Iris pigment epithelial cell (primary cell): ENCODE measurements around a stretch of chr20.

DNA sequence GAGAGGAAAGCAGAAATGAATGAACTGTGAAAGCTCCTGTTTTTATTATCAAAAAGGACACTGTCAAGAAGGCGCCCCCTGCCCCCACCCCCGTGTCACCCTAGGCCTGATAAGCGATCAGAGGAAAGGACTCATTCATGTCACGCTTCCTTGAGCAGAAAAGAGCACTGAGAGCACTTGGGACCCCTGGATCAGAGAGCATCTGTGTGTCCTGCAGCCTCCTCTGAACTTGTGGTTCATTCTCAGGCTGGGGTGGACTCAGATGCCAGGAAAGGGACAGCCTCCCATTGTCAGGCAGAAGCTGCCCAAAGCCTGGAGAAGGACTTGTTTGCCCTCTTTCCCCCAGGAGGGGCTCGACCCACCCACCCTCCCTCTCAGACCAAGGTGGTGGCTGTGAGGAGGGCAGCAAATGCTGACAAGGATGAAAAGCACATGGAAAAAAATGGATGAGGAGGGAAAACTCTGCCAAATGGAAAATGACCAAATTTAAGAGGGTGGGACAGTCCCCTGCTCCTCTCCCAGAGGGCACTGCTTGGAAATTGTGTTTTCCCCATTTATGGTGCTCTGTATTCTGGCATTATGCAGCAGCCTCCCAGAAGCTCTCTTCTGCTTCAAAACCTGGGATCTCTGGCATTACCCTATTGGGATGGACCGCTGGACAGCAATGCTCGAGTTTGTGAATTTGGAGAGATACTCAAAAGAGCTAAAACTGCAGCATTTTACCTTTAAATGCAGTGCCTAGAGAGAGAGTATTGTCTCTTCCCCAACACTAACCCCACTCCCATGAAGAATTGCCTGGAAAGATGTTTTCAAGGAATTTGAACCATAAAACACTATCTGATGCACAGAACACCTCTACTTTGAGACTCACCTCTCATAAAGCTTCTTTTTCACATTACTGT, 15.1 kb downstream of the GFRA4 start:
- RRBS: no CpG with 5 or more reads among the region's 7 CpGs

DNA sequence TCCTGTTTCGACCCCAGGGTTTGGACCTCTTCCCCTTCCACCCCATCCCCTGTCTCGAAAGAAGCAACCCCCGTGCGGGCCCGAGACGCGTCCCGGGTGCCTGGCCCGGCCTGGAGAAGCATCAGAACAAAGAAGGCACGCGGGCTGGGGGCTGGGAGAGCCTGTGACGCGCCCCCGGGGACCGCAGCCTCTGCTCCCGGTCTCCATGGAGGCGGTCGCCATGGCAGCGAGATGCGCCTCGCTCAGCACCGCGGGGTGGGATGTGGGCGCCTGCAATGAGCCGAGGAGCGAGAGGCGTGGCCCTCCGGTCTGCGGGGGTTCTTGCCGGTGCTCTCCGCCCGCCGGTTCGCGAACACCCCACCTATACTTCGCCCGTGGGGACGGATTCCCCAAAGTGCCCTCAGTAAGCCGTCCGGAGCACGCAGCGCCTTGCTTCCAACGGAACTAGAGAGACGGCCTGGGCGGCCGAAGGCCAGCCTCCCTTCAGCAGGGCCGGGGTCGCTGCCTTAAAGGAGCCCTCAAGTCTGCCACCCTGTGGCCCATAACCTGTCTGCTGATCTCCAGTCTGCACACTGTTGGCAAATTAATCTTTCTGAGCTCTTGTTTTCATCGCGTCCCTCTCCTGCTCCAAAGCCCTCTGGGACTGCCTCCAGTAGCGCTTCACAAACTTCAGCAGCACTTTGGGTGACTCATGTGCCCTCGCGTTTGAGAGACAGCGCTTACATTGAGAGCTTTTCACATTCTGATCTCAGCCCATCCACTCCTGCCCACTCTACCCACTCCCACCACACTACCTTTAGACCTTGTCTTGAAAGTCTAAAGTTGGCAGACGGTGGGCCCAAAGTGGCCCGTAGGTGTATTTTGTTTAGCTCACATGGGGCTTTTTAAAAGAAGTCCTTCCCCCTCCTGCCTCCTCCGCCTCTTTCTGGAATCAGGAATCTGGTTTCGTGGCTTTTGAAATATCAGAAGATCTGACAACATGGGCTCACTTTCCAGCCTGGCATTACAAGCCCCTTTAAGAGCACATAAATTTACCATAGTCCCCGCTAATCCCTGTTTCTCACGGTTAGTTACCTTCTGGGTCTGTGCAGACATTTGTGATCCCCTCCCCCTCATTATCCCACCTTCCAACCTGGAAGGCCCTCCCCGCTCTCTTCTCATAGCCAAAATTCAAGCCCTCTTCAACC, 1.1 kb upstream of the ADISSP start:
- RRBS: 3% methylated on average over 24 of the region's 61 CpGs

DNA sequence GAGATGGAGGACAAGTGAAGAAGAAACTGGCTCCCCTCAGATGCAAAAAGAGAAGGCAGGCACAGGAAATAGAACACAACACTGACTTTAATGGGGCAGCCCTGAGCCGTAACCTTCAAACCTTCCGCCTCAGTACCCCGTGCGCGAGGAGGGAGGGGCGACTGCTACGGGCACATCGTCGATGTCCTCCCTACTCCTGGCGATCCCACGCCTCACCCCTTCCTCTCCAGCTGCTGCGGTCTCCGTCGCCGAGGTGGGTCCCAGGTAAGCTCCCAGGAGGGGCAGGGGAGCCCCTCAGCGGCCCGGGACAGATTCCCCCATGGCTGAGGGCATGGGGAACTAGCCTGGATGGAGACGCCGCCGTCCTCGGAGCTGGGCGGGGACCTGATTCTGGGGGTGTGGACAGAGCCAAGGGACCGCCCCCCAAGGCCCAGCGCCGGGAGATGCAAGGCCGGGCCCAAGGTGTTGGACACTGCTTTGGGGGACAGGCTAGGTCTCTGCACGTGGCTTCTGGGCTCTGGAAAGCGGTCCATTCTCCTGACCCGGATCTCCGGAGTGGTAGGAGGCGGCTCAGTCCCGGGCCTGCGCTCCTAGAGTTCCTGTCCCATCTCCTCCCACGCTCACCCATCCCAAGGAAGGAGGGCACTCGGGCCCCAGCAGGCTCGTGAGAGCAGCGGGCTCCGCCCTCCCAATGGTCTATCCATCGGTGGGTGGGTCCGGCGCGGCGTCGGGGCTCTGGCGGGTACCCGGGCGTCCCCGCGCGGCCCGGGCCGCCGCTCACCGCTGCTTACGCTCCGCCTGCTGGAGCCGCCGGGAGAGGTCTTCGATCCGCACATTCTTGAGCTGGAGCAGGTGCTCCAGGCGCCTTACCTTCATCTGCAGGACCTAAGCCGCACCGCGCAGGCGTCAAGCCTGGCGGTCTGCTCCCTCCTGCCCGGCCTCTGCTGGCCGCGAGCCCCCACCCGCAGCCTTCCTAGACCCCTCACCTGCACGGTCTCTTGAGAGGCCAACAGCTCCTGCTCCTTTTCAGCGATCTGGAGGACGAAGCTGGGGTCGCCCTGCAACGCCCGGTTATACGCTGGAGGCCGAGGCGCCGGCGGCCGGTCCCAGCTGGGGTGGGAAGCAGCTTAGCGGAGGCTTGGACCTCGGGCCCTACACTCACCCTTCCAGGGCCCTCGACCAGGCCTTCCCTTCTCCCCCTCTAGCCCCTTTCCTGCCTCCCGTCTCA, 3.4 kb downstream of the SPEF1 start:
- RRBS: 4% methylated on average over 11 of the region's 86 CpGs

DNA sequence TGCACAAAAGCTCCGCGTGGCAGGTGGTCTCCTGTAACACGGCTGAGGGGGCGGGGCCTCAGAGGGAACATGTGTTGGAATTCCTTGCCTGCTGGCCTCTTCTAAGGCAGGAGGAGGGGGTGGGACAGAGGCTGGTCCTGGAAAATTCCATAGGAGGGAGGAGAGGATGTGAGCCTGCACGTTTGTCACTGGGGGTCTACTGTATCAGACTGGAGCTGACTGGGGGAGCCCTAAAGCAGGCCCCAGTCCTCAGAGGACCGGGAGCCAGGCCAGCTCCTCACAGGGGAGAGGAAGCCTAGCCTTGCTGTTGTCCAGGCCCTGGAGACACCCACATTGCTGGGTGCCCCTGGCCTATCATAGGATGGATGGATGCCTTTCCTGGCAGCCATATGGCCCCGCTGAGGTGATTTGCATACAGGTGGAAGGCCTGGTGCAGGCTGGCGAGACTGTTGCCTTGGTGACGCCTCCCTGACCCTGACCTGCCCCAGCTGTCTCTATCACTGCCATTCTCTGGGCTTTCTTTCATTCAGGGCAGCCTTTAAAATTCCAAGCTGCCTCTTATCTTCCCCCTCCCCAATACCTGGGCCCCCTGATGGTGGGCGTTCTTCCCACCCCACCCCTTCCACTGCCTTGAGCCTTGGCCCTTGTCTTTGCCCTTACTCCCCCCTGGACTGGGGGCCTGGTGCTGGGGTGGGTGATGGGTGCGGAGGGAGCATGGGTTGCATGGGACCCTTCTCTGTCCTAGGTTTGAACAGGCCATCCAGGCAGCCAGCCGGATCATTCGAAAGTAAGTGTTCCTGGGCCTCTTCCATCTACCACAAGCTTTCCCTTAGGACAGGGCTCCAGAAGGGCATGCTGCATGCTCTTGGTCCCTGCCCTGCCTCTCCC, 3.7 kb downstream of the CDC25B start:
- RRBS: no CpG with 5 or more reads among the region's 13 CpGs

GRCh38 chr20:3805262-3806361, 9.5 kb downstream of the CDC25B start:
- RRBS: no CpG with 5 or more reads among the region's 16 CpGs

DNA sequence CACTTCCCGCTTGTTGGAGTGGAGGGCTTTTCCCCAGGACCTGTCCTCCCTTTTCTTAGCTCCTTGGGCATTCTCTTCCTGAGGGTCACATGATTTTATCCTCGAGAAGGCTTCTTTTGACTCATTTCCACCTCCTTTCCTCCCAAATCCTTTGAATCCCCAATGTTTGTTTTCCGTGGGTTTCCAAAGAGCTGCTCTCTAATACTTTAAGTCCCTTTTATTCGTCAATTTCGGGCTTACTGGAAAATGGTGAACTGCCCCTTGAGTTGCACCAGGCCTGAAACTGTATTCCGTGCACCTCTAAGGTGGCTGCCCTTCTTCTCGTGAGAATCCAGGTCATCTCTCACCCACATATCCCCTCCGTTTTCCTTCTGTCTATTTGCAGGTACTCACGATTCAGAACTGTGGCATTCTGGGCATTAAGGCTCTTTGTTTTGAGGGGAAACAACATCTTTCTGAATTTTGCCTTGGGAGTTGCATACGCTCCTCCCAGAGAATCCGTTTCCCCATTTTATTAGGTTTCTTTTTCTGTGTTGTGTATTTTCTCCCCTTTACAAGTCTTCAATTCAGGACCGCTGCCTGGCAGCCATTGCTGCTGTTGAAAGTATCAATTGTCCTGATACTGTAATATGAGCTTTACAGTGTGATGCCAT, 877 bp downstream of the PANK2 start:
- RRBS: no CpG with 5 or more reads among the region's 12 CpGs

- RRBS: no CpG with 5 or more reads among the region's 4 CpGs
Measured at GRCh38 chr20:3907062-3907361, 17.8 kb downstream of the PANK2 start.

- RRBS: no CpG with 5 or more reads among the region's 5 CpGs
Measured at GRCh38 chr20:3986123-3986671, 29.2 kb downstream of the RNF24 start.

DNA sequence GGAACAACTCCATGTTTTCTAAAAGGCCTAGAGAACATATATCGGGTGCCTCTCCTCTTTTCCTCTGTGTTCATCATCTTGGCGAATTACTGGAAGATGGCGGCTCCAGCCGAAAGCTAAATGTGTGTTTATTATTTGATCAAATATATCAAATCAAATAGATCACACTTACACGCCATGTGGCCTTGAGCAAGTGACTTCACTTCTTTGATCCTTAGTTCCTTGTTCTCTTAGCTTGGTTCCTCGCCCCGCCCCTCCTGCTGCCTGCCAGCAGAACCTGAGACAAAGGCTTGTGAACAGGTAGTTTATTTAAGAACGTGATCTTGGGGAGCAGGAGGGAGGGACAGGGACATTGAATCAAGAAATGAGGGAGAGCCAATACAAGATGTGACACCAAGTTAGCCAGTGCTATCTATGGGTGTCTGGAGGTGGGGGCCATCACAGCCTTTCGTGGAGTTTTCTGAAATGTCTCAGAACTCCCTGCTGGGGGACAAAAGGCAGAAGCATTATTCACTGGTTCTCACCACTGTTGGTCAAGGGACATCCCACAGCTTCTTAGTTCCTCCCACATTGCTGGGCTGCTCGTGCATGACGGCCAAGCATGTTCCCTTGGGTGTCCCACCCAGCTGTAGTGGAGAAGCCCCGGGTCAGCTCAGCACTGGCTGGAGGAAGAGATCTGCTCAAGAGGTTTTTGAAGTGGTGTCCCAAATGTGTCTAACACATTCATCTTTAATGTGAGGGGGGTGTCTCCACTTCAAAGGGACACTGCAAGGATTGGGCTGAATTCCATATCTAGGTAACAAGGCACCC, 44.9 kb upstream of the RNF24 start:
- RRBS: no CpG with 5 or more reads among the region's 12 CpGs

DNA sequence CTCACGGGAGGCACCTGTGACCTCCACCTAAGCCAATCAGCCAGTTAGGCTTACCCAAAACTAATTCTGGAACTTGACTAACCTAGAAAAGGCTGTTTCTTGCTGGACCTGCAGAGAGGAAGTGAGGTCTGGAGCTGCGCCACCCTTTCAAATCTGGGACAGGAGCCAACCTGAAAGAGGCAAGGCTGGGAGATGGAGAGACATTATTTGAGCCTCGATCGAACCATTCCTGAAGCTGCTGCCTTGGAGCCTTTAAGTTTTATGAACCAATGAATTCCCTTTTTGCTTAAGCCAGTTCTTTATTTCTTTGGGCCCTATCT, 36.1 kb upstream of the SMOX start:
- RRBS: no CpG with 5 or more reads among the region's 4 CpGs

- RRBS: no CpG with 5 or more reads among the region's 15 CpGs
Measured at GRCh38 chr20:4119701-4120291, 28.8 kb upstream of the SMOX start.

DNA sequence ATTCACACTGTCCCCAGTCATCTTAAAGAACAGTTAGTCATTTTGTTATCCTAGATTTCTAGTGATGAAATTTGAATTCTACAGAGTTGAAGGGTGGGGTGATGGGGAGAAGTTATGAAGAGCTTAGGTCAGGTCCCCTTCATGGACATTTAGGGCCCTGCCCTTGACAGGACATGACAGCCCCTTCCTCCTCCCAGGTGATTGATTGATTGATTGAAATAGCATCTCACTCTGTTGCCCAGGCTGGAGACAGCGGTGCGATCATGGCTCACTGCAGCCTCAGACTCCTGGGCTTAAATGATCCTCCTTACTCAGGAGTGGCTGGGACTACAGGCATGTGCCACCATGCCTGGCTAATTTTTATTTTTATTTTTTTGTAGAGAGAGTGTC, 40.7 kb downstream of the SMOX start:
- RRBS: no CpG with 5 or more reads among the region's 2 CpGs

DNA sequence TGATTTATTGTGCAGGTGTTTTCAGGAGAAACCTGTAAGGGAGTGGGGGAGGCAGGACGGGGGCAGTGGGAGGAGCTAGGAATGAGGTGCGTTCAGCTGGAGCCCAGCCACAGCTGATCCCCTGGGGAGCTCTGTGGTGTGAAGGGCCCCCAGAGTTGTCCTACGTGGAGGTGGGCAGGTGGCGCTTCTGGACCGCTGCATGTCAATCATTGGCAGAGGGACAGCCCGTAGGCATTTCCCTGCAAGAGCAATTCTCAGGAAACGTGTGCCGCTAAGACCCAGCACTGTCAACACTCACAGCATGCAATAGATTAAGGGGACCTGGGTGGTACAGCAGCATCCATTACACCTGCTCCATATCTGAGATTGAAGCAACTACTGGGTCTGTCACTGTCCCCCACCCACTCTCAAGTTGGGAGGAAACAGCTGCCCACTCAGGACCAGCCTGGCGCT, 13.7 kb downstream of the RASSF2 start:
- RRBS: no CpG with 5 or more reads among the region's 9 CpGs

GRCh38 chr20:4919162-4919893, 82.0 kb downstream of the SLC23A2 start:
- RRBS: 70% methylated on average over 2 of the region's 12 CpGs

- RRBS: no CpG with 5 or more reads among the region's 5 CpGs
Measured at GRCh38 chr20:5049981-5050392, 48.7 kb upstream of the SLC23A2 start.

- RRBS: no CpG with 5 or more reads among the region's 11 CpGs
Measured at GRCh38 chr20:5078388-5078962, 34.4 kb downstream of the TMEM230 start.

DNA sequence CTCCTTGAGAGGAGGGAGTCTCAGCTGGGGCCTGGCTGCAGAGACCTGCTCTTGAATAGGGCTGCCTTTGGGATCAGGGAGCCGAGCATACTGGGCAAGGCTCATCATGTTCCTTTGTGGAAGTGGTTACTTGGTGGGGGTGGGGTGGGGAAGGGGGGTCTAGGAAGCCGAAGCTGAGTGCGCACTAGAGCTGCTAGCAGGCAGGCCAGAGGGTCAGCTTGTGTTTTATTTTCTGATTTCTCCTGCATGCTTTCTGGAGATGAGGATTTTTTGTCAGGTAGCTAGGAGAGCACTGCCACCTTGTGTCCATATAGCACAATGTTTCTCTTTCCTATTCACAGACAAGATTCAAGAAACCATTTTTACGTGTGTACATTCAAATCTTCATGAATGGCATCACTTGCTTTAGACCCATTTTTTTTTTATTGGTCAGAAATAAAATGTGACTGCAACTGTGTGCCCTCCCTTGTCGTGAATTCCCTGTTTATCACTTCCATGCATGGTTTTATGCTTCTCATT, 65.5 kb downstream of the CDS2 start:
- RRBS: no CpG with 5 or more reads among the region's 5 CpGs

DNA sequence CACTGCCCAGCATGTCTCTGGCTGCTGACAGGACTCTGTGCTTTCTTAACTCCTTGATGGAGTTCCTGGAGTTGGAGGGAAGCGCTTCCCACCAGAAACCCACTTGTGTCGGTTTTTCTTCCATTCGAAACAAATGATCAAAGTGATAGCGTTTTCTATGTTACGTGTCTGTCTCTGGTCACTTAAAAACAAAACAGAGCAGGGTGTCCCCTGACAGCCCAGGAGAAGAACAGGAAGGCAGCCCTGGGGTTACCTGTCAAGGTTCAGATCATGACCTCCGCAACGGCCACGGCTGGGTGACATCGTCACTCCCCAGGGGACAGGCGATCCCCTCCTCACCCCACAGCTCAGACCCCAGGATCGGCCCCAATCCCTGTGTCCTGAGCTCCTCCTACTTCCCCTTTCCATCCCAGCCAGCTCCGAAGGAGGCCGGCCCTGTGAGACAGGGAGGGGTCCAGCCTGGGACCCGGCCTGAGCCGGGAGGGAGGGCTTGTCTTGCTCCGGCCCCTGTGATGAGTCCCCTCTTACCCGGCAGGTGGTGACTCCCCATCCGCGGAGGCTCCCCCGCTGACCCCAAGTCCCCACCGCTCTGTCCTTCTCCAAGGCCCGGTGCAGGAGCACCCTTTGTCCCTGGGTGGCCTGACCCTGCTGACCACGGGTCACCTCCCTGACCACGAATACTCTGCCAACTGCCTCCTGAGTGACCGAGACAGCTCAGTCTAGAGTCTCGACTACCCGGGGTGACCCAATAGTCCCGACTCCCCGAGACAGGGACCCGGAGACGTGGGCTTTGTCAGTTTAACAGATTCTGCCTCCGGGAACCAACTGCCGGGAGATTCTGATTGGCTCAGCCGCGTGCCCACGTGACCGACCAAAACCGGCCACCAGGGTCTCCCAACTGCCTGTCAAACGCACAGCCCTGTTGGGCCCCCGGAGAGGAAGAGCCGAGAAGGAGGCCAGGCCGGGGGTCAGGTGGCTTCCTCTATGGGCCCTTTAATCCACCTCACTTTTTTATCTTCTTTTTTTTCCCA, 106.7 kb downstream of the GPCPD1 start:
- RRBS: 10% methylated on average over 19 of the region's 42 CpGs

DNA sequence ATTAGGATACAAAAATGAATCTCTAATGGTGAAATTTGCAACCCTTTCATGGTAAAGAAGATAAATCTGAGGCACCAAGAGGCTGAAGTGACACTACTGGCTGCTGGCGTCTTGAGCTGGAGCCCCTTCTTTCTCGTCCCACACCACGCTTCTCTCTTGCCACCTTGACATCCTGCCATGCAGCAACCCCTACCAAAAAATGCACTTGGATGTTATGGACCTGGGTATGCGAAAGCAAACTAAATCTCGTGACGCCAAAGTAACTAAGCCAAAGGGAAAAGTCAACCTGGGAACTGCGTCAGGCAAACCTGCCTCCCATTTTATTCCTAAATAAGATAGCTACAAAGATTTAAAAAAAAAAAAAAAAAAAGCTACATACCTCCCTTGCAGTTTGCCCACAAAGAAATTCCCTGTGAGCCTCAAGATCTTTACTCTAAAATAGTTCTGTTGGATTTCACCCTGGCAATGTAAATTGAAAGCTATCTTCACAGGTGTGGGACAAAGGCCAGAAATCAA, 40.7 kb upstream of the GPCPD1 start:
- RRBS: no CpG with 5 or more reads among the region's 7 CpGs